Spleen (tissue), 7 donors: ENCODE results near the genes DNAH9, HS3ST3A1 and CDRT15.

GRCh38 chr17:10737804-10738388, 8.1 kb upstream of the TMEM220 start:
- PRO-cap, 4 experiments: no peak in any of the 4 experiments
- RAMPAGE, long total RNA, 4 experiments: no peak in any of the 4 experiments

DNA sequence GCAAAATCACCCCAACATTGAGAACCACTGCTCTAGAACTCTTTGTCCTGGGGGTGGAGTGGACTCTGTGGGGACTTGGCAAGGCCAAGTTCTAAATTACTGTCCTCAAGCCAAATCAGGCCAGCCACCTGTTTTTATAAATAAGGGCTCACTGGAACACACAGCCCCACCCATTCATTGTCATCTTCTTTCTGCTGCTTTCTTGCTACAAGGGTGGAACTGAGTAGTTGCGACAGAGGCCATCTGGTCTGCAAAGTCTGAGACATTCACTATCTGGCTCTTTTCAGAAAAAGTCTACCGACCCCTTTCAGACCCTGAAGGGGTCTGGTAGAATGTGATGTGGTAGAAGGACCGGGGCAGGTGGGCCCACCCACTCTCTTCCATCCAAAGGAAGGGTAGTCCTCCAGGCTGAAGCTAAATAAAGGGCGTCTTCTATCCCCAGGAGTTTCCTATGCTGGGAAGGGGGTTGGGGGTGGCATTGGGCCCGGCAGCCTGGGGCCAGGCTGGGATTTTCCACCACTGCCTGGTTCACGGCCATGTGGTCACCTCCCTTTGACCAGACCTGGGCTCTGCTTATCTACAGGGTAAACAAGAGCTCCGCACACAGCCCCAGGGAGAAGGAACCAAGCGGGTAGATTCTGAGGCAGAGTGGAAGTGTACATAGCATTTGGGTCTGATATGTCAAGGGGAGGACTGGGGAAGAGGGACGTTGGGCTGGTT, 27.0 kb upstream of the TMEM220 start:
- PRO-cap, 4 experiments: no peak in any of the 4 experiments
- RAMPAGE, long total RNA, 4 experiments: no peak in any of the 4 experiments

DNA sequence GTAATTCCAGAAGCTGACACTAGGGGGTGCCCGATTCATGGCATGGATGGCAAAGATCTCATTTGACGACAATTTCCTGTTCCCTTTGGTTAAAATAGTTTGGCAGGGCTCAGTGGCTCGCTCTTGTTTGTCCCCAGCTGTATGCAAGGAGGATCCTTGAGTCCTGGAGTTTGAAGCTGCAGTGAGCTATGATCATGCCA, 31.4 kb downstream of the TMEM238L start:
- PRO-cap, 4 experiments: no peak in any of the 4 experiments
- RAMPAGE, long total RNA, 4 experiments: no peak in any of the 4 experiments

DNA sequence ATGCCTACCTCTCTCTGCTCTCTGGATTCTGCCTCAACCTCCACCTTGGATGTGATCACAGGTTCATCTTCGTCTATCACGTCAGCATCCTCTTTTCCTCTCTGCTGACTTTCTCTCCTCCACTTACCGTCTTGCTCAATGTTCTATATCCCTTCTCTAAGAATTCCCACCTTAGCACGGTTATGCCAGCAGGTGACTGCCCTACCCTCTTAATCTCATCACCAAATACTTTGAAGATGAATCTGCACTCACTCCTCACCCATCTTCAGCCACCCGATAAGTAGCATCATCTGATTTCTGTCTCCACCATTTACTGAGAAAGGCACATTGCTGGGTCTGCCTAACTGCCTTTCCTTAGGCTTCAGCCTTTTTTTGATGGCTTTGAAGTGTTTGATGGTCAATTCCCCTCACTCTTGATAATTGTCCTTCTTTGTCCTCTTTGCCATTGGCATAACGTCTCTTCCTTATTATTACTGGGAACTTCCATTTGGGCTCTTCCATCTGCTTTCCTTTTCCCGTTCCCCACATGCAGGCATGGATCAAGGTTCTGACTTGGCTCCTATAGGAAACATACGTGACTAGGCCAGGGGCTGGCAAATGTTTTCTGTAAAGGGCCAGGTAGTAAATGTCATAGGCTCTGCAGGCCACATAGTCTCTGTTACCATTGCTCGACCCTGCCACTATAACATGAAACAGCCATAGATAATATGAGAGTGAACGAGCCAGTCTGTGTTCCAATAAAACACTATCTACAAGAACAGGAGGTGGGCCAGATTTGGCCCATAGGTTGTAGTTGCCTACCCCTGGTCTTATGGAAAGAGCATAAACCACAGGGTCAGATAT, 7.4 kb downstream of the TMEM238L start:
- PRO-cap, 4 experiments: no peak in any of the 4 experiments
- RAMPAGE, long total RNA, 4 experiments: no peak in any of the 4 experiments

- PRO-cap, 4 experiments: no peak in any of the 4 experiments
- RAMPAGE, long total RNA, 4 experiments: no peak in any of the 4 experiments
Measured at GRCh38 chr17:10815159-10815725, 11.3 kb upstream of the TMEM238L start.

GRCh38 chr17:11598171-11598783, at the start of gene DNAH9:
Gene DNAH9, plus strand, starts transcription at chr17:11598470.
- PRO-cap, 4 experiments: peak in 4 of 4 experiments; most common plus-strand start chr17:11598471 (in 4); most common minus-strand start chr17:11598287 (in 1)
- RAMPAGE, long total RNA, 4 experiments: no peak in any of the 4 experiments

DNA sequence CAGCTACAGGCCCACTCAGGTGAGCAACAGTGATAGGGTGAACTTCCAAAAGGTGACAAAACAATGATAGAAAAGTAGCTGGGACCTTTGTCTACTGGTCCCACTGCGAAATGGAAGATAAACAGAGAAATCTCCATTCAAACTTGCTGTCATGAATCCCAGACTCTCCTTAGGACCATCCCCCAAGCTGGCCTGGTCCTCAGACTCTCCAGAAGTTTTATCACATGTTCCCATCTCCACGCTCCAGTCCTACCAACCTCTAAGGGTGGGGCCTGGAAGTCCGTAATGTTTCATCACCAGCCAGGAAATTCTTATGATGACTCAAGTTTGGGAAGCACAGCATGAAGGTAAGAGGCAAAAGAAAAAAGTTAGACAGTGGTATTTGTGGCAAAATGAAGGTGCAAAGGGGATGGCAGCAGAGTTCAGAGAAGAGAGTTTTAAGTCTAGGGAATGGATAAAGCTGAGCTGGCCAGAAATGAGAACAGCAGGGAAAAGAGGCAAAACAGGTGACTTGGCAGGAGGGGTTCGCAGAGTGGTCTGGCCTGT, 52.7 kb downstream of the ZNF18 start:
- PRO-cap, 4 experiments: no peak in any of the 4 experiments
- RAMPAGE, long total RNA, 4 experiments: no peak in any of the 4 experiments

DNA sequence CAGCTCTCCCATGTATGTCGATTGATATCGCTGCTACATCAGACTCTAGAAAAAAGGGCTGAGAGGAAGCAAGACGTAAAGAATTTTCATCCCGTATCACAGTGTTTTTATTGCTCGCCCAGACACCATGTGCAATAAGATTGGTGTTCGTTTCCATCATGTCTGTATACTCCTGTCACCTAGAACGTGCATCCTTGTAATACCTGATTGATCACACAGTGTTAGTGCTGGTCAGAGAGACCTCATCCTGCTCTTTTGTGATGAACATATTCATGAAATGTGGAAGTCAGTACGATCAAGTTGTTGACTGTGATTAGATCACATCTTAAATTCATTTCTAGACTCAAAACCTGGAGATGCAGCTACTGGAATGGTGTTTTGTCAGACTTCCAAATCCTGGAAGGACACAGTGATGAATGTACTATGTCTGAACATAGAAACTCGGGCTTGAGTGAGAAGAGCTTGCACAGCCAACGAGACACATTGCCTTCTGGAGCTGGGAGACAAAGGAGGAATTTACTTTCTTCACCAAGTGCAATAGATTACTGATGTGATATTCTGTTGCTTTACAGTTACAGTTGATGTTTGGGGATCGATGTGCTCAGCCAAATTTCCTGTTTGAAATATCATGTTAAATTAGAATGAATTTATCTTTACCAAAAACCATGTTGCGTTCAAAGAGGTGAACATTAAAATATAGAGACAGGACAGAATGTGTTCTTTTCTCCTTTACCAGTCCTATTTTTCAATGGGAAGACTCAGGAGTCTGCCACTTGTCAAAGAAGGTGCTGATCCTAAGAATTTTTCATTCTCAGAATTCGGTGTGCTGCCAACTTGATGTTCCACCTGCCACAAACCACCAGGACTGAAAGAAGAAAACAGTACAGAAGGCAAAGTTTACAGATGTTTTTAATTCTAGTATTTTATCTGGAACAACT, 120.8 kb downstream of the MAP2K4 start:
- PRO-cap, 4 experiments: no peak in any of the 4 experiments
- RAMPAGE, long total RNA, 4 experiments: no peak in any of the 4 experiments

DNA sequence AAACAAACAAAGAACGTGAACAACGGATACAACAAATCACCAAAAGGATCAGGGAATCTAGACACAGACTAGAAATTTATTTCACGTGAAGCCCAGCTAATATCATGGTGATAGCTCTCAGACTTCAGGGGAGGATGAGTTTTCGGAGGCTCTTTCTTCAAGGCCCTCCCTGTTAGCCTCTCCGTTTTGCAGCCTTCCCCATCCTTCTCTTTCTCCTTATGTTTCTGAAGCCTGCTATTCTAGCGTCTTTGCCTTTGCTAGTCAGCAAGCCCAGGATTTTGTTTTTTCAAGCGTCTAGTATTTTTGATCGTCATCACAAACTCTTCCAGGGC, 280.7 kb downstream of the MAP2K4 start:
- PRO-cap, 4 experiments: no peak in any of the 4 experiments
- RAMPAGE, long total RNA, 4 experiments: no peak in any of the 4 experiments

DNA sequence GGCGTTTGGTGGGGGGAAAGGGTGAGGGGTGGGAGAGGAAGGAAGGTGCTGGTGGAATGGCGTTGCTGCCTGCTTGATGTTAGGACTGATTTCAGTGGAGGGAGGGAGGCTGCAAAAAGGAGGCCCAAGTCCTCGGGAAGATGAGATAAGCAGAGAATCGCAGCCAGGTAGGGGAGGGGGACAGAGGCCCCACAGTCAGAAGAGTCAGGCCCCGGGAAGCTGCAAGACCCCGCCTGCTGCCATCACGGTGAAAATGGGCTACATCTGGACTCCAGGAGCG, 1.1 kb downstream of the ARHGAP44 start:
- PRO-cap, 4 experiments: no peak in any of the 4 experiments
- RAMPAGE, long total RNA, 4 experiments: no peak in any of the 4 experiments

GRCh38 chr17:13046357-13046857, 28.6 kb upstream of the ELAC2 start:
- PRO-cap, 4 experiments: peak in 2 of 4 experiments; most common minus-strand start chr17:13046585 (in 2)
- RAMPAGE, long total RNA, 4 experiments: no peak in any of the 4 experiments

DNA sequence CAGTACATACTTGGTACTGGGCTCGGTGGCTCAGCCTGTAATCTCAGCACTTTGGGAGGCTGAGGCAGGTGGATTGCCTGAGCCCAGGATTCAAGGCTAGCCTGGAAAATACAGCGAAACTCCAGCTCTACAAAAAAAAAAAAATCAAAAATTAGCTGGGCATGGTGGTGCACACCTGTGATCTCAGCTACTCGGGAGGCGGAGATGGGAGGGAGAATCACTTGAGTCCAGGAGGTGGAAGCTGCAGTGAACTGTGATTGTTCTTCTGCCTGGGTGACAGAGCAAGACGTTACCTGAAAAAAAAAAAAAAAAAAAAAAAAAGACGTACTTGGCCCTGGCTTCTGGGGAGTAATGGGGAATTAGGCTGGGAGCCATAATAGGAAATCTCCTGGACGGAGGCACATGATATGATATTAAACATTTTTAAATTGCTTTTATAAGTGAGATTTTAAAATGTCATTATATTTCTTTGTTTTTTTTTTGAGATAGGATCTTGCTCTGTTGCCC, 44.6 kb upstream of the ELAC2 start:
- PRO-cap, 4 experiments: peak in 3 of 4 experiments; most common plus-strand start position 220 of the sequence (in 3)
- RAMPAGE, long total RNA, 4 experiments: no peak in any of the 4 experiments

GRCh38 chr17:13601627-13602654, at the start of gene HS3ST3A1:
Gene HS3ST3A1, minus strand, starts transcription at chr17:13601929.
- PRO-cap, 4 experiments: peak in 4 of 4 experiments; most common plus-strand start chr17:13602045 (in 4); most common minus-strand start chr17:13601908 (in 3)
- RAMPAGE, long total RNA, 4 experiments: no peak in any of the 4 experiments

GRCh38 chr17:14236704-14236970, at the start of gene CDRT15:
Gene CDRT15, minus strand, starts transcription at chr17:14236862.
- PRO-cap, 4 experiments: no peak in any of the 4 experiments
- RAMPAGE, long total RNA, 4 experiments: no peak in any of the 4 experiments

- PRO-cap, 4 experiments: no peak in any of the 4 experiments
- RAMPAGE, long total RNA, 4 experiments: no peak in any of the 4 experiments
Measured at GRCh38 chr17:14306058-14306495, 5.2 kb downstream of the HS3ST3B1 start.

GRCh38 chr17:14559710-14560125, 258.8 kb downstream of the HS3ST3B1 start:
- PRO-cap, 4 experiments: no peak in any of the 4 experiments
- RAMPAGE, long total RNA, 4 experiments: no peak in any of the 4 experiments

DNA sequence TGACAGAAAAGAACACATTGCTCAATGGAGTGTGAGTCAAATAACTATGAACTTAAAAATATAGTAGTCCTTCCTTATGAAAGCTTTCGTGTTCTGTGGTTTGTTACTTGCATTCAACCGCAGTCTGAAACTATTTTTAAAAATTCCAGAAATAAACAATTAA, 437.5 kb downstream of the HS3ST3B1 start:
- PRO-cap, 4 experiments: no peak in any of the 4 experiments
- RAMPAGE, long total RNA, 4 experiments: no peak in any of the 4 experiments

- PRO-cap, 4 experiments: peak in 1 of 4 experiments; most common minus-strand start chr17:15249619 (in 1)
- RAMPAGE, long total RNA, 4 experiments: no peak in any of the 4 experiments
Measured at GRCh38 chr17:15249521-15249876, 15.6 kb downstream of the PMP22 start.

- PRO-cap, 4 experiments: no peak in any of the 4 experiments
- RAMPAGE, long total RNA, 4 experiments: no peak in any of the 4 experiments
Measured at GRCh38 chr17:15306352-15306689, 35.1 kb downstream of the TEKT3 start.

- PRO-cap, 4 experiments: no peak in any of the 4 experiments
- RAMPAGE, long total RNA, 4 experiments: no peak in any of the 4 experiments
Measured at GRCh38 chr17:15307591-15307996, 33.8 kb downstream of the TEKT3 start.